Ascending aorta (tissue), 1 donor: ENCODE measurements around a stretch of chr18.

DNA sequence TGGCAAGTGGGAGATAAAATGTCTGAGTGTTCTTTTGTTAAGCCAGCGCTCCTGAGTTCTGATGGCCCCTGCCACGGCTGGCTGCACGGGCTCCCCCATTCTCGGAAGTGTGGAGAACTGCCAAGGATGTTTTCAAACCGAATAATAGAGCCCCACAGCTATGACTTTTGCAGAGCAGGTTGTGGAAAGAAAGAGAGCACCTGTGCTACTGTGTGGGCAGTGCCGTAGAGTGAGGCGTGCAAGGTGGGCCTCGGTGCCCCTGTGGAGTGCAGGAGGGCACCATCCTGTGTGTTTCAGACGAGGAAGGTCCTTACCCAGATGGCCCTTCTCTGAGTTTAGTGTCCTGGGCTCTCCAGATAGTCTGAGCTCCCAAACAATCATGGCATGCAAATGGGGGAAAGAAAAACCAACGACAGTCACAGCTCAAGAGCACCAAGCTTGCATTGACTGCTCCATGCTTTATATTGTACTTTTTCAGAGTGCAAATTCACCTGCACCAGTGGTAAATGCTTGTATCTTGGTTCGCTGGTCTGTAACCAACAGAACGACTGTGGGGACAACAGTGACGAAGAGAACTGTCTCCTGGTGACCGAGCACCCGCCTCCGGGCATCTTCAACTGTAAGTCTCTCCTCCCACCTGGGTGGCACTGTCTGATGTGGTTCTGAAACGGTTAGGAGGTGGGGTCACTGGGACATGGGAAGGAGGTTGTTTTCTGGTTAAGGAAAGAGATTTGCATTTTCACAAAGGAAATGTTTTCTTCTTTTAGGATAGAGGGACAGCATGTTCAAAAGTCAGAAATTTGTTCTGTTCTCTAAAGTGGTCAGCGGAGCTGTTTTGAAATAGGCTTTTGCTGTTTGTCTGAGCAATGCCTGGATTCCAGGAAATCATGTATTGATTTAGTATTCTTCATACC is 219.5 kb downstream of the LDLRAD4 start:
- PRO-cap = no peak

GRCh38 chr18:13499758-13500000 is 226.7 kb downstream of the FAM210A start:
- PRO-cap = no peak

GRCh38 chr18:13541364-13541807 is 185.0 kb downstream of the FAM210A start:
- PRO-cap = no peak

- PRO-cap = no peak
Measured at GRCh38 chr18:13549022-13550092, 177.0 kb downstream of the FAM210A start.

DNA sequence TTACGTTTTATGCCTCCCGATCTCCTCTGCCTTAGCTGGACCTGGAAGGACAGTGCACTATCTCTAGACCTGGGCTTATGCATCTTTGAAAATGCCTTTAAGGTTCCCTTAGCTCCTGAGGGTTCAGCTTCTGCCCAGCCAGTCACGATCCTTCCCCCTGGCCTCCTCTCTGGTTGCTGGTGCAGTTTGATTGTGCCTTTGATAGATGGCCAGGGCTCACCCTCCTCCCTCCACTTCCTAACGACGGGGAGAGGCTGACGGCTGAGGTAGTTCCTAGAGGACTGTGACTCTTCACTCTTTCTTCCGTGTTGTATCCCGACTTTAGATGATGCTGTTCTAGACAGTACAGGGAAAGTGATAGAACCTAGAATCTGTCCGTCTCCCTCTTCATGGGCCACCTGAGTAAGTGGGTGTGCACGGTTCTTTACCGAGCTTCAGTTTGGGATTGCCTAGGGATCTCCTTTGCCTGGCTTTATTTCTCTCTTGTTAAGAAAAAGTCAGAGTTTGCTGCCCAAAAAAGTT is 173.9 kb downstream of the FAM210A start:
- PRO-cap = no peak

DNA sequence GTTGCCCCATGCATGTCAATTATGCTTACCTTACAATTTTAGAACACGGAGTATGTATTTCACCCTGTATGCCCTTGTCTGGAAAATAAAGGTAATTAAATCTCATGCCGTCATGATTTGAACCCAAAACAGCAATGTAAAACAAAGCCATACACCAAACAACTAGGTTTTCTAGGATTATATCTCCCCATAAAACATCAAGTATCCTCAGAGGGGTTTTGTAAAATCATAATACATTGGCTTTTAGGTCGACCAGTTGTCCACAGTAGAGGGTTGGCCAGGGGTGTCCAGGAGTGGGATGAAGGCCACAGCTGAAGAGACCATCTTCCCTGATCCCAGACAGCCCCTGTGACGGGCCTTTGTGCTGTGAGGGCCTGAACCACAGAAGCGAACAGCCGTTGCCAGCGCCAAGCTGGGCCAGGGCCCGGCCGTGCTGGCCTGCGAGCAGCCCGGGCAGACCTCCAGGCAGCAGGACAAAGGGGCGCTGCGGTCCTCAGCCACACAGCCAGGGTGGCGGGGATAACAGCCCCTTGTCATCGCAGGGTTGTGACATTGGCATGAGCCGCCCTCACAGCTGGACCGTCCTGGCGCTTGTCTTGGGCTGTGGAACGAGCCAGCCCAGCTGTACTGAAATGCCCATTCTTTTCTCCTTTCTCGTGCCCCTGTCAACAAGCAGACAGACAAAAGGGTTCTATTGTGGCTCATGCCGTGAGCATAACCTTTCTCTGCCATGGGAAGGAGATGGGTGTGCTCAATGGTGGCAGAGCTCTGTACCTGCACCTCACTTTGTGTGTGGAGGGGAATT is 161.2 kb downstream of the FAM210A start:
- PRO-cap = no peak

DNA sequence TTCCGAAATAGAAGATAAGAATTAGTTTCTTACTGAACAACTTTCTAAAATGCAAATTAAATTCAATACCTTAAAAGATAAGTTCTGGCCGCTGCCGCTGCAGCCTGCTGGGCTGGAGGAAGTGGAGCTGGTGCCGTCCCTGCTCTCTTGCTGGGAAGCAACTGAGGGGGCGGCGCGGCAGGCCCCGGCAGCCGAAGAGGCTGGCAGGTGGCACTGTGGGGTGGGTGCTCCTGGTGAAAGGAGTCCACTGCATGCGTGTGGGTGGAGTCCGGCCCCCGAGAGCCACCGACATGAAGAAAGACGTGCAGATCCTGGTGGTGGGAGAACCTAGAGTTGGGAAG is 89.5 kb upstream of the ZNF519 start:
- PRO-cap = no peak

- PRO-cap = no peak
Measured at GRCh38 chr18:15010272-15010609, 262.3 kb downstream of the ANKRD30B start.

DNA sequence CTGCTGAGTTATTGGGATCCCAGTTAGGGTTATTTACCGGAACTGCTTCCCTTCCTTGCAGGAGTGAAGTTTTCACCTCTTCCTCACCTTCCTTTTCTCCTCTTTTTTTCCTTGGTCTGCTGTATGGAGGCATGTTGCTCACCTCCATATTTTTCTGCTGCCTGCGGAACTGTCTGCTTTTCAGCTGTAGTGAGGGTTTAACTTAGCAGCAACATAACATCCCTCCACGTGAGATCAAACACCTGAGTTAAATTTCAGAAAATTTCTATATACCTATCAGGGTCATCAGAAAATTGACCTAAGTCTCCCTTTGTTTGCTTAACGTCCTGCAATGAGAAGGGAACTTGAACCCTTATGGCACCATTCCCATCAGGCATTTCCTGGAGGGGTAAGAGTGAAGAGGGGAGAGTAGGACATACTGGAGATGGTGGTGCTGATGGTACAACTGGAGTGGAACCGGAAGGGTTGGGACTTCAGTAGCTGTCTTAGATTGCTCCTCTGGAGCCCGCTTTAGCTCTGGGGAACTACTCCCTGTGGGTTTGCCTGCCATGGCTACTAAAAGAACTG is 32.4 kb downstream of the ROCK1 start:
- PRO-cap = no peak

GRCh38 chr18:21110569-21111431 is 813 bp downstream of the ROCK1 start:
- PRO-cap = no peak

- PRO-cap = no peak
Measured at GRCh38 chr18:21518457-21518939, 82.0 kb downstream of the ESCO1 start.

DNA sequence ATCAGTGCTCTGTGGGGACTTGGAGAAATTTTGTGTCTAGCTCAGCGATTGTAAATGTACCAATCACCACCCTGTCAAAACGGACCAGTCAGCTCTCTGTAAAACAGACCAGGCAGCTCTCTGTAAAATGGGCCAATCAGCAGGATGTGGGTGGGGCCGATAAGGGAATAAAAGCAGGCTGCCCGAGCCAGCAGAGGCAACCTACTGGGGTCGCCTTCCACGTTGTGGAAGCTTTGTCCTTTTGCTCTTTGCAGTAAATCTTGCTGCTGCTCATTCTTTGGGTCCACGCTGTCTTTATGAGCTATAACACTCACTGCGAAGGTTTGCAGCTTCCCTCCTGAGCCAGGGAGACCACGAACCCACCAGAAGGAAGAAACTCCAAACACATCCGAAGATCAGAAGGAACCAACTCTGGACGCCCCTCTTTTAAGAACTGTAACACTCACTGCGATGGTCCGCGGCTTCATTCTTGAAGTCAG is 2.7 kb upstream of the ABHD3 start:
- PRO-cap = no peak

DNA sequence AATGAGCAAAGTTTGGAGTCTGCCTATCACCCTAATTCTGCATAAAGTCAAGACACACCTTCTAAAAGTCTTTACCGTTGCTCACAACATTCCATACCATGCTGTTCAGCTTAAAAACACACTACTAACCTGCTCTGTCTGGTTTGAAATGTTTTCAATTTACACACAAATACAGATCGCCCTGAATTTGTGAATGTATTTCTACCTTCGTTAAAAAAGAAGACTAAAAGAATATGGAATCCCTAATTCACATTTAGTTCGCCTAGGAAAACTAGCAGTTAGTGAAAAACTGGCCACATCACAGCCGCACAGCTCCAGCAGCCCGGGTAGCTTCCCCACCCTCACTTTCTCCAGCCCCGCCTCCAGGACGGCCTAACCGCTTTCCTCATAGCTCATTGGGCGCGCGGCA is 316 bp upstream of the MIB1 start:
- PRO-cap = bidirectional peak, plus-strand start outside the sequence, minus-strand start at position 348 of the sequence

GRCh38 chr18:21807302-21807942 is 66.8 kb downstream of the MIB1 start:
- PRO-cap = no peak

GRCh38 chr18:21980593-21980982 is 188.8 kb upstream of the GATA6 start:
- PRO-cap = no peak

GRCh38 chr18:21980983-21981212 is 188.5 kb upstream of the GATA6 start:
- PRO-cap = no peak

DNA sequence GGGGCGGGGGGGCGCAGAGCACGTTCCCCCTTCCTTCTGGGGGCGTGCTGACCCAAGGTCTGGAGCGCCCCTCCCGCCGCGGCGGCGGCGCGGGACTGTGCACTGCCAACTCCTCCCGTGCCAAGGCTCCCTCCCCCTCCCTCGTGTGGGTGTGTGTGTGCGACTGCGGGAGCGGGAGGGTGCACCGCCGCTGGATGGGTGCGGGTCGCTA is 513 bp upstream of the GATA6 start:
- PRO-cap = bidirectional peak, plus-strand start at position 158 of the sequence, minus-strand start at position 97 of the sequence

DNA sequence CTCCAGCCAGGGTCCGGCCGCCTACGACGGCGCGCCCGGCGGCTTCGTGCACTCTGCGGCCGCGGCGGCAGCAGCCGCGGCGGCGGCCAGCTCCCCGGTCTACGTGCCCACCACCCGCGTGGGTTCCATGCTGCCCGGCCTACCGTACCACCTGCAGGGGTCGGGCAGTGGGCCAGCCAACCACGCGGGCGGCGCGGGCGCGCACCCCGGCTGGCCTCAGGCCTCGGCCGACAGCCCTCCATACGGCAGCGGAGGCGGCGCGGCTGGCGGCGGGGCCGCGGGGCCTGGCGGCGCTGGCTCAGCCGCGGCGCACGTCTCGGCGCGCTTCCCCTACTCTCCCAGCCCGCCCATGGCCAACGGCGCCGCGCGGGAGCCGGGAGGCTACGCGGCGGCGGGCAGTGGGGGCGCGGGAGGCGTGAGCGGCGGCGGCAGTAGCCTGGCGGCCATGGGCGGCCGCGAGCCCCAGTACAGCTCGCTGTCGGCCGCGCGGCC is 2.3 kb downstream of the GATA6 start:
- PRO-cap = no peak

DNA sequence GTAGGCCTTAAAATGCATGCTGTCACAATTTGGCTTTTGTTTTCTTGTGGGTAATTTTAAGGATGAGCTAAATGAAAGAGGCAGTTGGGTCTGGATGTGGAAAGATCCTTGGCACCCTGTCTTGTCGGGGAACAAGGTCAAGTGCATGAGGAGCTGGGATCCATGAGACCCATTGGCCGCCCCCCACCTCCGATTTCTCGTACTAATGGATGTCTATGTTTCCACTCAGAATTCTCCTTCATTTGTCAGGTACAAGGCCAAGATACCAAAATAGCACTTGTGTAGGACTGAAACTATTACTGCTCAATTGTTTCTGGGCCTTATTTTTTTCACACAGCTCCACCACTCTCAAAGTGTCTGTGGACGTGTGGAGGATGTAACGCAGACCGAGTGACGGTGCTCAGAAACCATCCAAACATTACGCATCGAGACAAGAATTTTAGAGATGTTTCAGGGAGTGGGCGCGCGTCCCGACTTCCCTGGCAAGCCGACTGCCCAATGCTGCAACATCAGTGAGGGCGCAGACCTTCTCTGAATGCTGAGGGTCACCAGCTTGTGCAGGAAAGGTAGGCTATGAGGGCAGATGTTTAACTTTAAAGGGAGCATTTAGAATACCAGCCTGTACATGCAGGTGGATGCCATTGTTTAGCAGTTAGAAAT is 108.3 kb downstream of the GATA6 start:
- PRO-cap = no peak

GRCh38 chr18:22322010-22322576 is 95.6 kb downstream of the CTAGE1 start:
- PRO-cap = unidirectional peak, minus-strand start at chr18:22322501